Diencephalon (tissue), 2 donors: ENCODE data around the gene KIF27.

- RAMPAGE, long total RNA, result no peak
Measured at GRCh38 chr9:83623193-83624191, 549 bp downstream of the IDNK start.

DNA sequence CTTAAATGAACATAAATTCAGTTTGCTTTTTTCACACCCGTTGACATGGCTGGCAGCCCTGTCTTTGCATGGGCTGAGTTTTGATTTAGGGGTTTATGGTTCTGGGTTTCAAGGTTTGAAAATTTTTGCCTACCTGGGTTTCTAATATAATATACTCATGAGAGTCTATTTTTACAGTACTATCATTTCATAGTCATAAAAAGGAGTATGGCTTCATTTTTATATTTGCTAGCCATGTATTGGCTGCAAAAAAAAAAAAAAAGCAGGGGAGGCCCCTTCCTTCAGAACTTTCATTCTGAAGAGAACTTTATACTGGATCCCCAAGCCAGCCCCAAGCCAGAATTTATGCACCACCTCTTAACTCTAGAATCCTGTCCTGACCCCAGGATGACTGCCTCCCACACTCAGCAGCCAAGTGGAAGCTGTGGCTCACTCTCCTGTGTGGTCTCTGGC is 19.4 kb downstream of the IDNK start:
- RAMPAGE, long total RNA, result no peak

DNA sequence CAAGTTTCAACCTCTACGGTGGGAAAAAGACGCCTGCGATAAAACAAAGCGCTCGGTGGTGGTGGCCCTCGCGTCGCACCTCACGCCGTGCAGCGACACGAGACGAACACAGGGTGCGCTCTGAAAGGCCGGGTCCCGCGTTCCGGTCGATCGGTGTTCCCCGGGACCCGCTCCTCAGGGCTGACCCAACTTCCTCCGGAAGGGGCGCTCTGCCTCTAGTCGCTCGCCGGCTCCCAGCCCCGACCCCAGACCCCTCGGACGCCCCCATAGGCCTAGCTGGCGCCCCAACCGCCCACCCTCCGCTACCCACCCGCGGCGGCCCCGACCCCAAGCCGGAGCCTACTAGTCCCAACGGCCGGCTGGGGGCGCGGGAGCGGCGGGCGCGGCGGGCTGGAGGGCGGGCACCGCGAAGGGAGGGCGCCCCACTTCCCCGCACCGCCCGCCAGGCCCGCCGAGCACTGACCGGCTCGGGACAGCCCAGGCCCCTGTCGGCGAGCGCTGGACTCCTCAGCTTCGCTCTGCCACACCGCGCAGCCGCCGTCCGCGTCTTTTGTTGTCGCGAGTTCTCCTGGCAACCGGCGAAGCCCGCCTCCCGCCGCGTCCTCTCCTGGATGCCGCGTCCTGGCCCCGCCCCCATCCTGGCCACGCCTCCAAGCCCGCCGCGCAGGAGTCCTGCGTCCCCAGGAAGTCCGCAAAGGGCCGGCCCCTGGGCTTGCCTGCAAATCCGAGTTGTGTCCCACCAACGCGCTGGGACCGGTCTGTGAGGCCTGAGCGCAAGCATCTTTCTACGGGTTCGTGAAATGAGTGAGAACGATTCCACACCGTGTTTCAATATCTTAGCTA is at the start of gene KIF27:
Gene KIF27 (minus strand): TSS at position 525 of the 843 bp plus-strand sequence.
- RAMPAGE, long total RNA, result no peak

DNA sequence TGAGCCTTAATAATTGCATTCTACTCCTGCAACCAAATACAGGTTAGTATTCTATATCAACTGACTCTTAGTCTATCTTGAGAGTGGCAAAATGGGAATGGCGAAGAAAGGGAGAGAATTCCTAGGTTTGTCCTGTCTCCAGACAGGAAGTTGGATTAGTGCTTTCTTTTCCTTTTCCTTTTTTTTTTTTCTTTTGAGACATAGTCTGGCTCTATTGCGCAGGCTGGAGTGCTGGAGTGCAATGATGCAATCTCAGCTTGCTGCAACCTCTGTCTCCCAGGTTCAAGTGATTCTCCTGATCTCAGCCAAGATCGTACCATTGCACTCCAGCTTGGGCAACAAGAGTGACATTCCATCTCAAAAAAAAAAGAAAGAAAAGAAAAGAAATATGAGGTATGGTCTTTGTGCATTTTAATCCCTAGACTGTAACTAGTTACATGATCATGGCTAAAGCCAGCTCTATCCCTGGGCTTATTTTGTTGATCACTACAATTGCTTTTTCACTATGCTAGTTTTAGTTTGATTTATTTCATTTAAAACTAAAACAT is 12.6 kb upstream of the KIF27 start:
- RAMPAGE, long total RNA, result no peak

- RAMPAGE, long total RNA, result no peak
Measured at GRCh38 chr9:83973169-83973864, 6.7 kb downstream of the HNRNPK start.

DNA sequence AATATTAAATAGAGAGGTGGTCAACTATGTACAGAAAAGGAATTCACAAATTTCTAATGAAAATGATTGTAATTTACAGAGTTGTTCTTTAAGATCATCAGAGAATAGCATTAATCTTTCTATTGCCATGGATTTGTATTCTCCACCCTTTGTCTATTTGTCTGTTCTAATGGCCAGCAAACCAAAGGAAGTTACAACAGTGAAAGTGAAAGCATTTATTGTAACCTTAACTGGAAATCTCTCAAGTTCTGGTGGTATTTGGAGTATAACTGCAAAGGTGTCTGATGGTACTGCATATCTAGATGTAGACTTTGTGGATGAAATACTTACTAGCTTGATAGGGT is 21.7 kb downstream of the RMI1 start:
- RAMPAGE, long total RNA, result no peak

- RAMPAGE, long total RNA, result no peak
Measured at GRCh38 chr9:84139248-84139541, 158.6 kb downstream of the RMI1 start.

DNA sequence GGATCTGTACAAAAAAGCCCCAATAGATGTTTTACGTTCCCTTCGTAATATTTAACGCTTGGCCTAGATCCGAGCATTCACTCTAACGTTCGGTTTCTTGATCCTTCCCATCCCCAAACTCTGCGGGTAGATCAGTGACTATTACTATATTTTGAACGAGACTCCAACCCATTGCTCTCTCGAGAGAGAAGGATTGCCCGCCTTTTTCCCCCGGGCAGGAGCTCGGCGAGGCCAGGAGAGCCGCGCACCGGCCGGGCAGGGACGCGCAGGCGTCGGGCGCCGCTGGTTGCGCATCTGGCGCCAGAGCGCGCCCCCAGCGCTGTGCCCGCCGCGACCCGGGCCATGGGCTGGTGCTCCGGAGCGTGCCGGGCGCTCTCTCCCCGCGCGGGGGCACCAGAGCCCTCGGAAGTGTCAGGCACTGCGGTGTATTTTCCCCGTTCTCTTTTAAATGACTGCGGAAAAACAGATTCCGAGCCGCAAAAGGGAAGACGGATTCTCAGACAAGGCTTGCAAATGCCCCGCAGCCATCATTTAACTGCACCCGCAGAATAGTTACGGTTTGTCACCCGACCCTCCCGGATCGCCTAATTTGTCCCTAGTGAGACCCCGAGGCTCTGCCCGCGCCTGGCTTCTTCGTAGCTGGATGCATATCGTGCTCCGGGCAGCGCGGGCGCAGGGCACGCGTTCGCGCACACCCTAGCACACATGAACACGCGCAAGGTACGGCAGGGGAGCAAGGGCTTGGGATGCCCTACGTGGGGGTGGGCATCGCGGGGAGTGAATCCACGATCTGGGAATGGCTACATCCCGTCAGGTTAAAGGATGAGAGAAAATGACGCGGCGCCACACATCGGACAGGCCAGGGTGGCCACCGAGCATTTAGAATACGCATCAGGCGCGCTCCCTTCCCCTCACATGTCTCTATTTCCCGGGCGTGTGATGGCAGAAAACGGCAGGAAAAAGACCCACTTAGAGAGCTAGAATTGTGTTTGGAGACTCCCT is 1.2 kb upstream of the NTRK2 start:
- RAMPAGE, long total RNA, result no peak

DNA sequence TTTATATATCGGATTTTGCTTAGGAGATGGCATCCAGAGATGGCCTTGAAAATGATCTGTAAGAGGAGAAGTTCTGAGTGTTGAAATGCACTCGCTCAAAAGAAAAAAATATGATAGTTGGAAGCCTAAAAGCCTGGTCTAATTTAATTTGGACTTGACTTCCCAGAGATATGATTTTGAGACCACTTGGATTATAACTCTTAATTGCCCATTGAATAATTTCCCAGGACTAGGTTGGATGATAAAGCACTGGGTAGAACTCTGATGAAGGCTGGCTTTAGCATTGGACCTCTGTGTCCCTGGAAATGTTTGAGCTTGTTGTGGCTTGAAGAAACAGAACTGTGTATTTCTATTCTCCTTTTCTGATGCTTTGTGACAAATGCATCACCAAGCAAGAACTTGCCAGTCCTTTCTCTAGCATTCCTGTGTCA is 1.9 kb downstream of the NTRK2 start:
- RAMPAGE, long total RNA, result no peak

- RAMPAGE, long total RNA, result no peak
Measured at GRCh38 chr9:84671933-84672506, 2.5 kb downstream of the NTRK2 start.

- RAMPAGE, long total RNA, result no peak
Measured at GRCh38 chr9:84954040-84954645, 284.6 kb downstream of the NTRK2 start.

DNA sequence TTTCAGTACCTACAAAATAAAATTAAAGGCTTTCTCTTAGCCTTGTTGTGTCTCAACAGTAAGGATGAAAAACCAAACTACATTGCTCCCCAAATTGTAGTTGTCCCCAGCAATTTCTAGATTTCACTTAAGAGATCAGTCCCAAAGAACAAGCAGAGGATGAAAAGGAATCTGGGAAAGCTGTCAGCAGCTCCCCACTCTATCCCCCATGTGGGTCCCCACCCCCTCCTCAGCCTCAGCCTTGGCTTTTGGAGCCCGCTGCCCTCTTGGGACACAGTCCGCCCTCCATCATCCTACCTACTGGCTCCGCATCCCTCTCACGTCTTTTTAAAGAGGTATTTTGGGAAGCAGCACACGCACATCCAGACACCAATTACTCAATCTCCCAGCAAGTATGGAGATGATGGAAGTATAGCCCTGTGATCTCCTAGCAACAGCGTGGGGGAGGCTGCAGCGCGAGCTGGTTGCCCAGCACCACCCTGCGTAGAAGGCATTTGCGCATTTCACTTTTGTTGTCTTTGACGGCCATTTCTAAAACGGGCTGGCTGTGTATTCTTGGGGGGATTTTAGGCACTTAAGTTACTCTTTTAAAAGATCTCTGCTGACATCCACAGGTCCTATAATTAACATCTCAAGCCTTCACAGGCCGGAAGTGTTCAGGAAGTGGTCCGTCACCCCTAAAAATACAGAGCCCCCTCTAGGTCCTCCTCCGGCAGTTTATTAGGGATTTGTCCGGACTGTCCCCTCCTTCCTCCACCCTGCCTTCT is 371.2 kb downstream of the NTRK2 start:
- RAMPAGE, long total RNA, result start-site peak on the minus strand centred at position 385 of the sequence, 12 bp wide, 11 and 10 reads in 2 replicates

DNA sequence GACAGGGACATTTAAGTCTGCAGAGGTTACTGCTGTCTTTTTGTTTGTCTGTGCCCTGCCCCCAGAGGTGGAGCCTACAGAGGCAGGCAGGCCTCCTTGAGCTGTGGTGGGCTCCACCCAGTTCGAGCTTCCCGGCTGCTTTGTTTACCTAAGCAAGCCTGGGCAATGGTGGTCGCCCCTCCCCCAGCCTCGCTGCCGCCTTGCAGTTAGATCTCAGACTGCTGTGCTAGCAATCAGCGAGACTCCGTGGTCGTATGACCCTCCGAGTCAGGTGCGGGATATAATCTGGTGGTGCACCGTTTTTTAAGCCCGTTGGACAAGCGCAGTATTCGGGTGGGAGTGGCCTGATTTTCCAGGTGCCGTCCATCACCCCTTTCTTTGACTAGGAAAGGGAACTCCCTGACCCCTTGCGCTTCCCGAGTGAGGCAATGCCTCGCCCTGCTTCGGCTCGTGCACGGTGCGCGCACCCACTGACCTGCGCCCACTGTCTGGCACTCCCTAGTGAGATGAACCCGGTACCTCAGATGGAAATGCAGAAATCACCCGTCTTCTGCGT is 407.6 kb downstream of the NTRK2 start:
- RAMPAGE, long total RNA, result no peak

- RAMPAGE, long total RNA, result no peak
Measured at GRCh38 chr9:85528540-85528941, 213.2 kb downstream of the AGTPBP1 start.

DNA sequence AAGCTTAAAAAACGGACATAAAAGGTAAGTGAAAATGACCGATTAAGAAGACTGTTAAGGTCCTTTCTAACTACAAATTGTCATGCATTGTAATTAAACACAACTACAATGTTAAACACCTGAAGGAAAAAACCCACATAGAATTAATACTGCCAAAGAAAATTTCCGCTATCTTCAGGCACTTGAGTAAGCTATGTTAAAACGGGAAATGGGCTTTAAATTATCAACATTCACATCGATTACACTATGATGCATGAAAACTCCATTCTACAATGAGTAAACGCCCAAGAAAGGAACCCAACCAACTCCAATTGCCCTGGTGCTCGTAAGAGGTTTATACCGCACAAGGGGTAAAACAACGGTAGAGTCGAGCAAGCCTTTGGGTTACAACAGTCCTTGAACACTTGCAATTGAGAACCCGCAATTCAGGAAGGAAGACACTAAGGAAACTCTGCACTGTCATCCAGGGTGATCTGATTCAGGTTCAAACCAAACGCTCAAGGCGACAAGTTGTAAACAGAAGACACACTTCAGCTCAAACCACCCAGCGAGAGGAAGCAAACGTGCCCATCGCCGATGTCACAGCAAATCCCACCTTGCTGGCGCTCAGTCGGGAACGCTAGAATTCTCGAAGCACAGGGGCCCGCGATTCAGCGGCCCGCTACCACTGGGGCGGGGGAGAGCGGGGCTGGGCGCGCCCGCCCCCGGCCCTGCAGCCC is 917 bp downstream of the AGTPBP1 start:
- RAMPAGE, long total RNA, result no peak

- RAMPAGE, long total RNA, result no peak
Measured at GRCh38 chr9:85742615-85743079, 893 bp upstream of the AGTPBP1 start.

DNA sequence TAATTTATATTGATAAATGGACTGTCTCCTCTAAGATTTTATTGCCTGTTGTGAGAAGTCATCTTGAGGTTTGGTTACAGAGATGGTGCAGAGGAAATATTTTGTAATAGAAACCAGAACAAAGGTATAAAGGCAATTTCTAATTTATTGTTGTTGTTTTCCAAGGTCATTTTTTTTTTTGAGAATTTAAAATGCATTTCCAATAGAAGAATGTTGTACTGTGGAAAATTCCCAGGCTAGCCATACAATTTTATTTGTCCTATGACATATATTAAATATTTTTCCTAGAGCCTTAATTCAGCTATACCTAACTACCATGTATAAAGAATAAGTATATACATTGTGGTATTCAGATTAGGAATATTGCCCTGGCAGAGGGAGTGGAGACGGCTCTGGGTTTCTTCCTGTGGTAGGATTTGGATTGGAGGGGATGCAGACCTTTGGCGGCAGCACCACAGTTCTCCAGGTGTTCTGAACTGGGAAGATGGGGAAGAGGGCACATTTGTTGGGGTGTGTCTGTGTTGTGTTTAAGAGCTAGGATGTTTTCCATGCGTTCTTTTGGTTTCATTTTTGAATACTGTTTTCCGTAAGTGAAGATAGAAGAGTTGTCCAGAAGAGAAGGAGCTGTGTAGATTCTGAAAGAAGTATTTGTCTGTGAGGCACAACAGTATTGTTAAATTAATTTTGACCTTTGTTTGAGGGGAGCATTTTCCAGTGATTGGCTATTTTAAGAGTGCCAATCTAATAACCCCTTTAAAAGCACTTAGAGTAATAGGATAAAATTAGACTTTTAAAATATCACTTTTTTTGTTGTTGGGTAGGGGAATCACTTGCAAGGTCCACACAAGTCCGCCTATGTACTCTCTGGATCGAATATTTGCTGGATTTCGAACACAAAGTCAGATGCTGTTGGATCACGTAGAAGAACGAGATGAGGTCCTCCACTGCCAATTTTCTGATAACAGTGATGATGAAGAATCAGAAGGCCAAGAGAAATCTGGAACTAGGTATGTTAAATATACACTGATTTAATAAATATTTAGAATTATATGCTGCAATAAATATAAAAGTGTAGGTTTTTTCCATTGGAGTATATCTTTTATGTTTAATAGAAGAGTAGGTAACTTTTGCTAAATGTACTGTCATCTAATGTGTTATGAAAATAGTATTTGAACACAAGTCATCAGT is 97.9 kb upstream of the AGTPBP1 start:
- RAMPAGE, long total RNA, result no peak

- RAMPAGE, long total RNA, result no peak
Measured at GRCh38 chr9:86035214-86035937, 64.0 kb downstream of the GOLM1 start.

- RAMPAGE, long total RNA, result no peak
Measured at GRCh38 chr9:86127278-86127923, 28.0 kb upstream of the GOLM1 start.

DNA sequence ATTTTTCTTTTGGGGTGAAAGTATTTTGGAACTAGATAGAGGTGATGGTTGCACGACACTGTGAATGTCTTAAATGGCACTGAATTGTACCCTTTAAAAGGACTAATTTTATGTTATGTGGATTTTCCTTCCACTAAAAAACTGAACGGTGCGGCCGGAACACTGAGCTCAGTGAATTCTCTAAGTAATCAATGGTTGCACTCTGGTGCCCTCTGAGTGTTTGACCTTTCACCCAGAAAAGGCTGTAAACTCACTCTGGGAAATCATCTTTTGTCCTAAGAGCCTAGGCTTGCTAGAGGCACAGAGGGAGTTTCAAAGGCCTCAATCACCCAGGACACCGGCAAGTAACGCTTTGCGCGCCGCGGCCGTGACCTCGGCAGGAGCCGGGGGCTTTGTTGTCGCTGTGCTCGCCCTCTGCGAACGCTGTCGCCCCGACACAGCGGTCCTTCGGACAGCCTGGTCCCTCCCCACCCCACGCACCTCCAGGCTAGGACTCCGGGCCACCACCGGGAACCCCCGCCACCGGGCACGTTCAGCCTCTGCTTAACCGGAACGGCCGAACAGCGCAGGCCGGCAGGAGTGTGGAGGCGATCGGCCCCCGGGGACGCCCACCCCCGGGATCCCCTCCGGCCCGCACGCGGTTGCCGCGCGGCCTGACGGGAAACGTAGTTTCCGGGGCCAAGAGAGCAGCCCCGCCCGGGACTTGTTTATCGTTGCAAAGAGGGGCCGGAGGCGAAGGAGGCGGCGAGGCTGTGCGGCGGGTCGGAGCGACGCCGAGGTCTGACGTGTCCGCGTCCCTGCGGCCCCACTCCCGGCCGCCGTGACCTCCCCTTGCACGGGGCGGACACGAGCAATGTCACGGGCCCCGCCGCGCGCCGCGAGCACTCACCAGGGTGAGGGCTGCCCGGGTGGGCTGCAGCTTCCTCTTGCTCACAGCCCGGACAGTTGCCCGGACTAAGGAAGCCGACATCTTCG is 562 bp downstream of the ISCA1 start:
- RAMPAGE, long total RNA, result start-site peak on the minus strand centred at position 611 of the sequence, 72 bp wide, 43 and 27 reads in 2 replicates